Measurements from ENCODE around the genes COL18A1, COL6A1 and LSS.

- PRO-cap, result bidirectional peak, plus-strand start at chr21:45302404, minus-strand start at chr21:45302139
Measured at GRCh38 chr21:45302008-45303062, 14.6 kb upstream of the POFUT2 start.

GRCh38 chr21:45328524-45329256 is 41.0 kb upstream of the POFUT2 start:
- PRO-cap, result no peak

- PRO-cap, result no peak
Measured at GRCh38 chr21:45378051-45378911, 26.7 kb upstream of the COL18A1 start.

DNA sequence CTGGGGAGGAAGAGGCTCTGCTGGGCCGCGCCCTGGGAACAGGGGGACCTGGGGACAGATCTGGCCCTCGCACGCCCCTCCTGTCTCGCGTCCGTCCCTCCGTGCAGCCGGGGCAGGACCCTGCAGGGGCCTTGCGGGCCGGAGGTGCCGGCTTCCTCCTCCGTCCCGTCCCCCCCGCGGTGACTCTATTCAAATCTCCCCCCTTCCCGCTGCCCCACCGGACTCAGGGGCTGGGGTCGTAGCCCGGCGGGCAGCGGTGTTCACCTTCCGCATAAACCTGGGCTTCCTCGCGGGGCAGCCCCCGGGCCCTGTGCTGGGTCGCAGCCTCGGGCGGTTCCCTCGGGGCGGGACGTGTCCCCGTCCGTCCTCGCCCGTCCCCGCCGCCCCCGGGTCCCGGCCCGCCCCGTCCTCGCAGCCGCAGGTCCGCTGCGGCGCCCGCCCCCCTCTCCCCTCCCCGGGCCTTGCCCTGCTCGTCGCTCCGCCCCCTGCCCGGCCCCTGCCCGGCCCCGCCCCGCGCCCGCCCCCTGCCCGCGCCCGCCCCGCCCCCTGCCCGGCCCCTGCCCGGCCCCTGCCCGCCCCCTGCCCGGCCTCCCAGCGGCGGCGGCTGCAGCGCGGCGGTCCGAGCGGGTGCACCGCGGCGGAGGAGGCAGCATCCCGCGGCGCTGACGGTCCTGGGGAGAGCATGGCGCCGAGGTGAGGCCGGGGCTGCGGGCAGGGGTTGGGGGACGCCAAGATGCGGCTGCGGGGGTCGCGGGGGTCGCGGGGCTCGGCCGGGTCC is at the start of gene COL18A1:
Gene COL18A1 (plus strand): TSS at position 617 of the 778 bp plus-strand sequence.
- PRO-cap, result bidirectional peak, plus-strand start at position 617 of the sequence, minus-strand start at position 437 of the sequence

DNA sequence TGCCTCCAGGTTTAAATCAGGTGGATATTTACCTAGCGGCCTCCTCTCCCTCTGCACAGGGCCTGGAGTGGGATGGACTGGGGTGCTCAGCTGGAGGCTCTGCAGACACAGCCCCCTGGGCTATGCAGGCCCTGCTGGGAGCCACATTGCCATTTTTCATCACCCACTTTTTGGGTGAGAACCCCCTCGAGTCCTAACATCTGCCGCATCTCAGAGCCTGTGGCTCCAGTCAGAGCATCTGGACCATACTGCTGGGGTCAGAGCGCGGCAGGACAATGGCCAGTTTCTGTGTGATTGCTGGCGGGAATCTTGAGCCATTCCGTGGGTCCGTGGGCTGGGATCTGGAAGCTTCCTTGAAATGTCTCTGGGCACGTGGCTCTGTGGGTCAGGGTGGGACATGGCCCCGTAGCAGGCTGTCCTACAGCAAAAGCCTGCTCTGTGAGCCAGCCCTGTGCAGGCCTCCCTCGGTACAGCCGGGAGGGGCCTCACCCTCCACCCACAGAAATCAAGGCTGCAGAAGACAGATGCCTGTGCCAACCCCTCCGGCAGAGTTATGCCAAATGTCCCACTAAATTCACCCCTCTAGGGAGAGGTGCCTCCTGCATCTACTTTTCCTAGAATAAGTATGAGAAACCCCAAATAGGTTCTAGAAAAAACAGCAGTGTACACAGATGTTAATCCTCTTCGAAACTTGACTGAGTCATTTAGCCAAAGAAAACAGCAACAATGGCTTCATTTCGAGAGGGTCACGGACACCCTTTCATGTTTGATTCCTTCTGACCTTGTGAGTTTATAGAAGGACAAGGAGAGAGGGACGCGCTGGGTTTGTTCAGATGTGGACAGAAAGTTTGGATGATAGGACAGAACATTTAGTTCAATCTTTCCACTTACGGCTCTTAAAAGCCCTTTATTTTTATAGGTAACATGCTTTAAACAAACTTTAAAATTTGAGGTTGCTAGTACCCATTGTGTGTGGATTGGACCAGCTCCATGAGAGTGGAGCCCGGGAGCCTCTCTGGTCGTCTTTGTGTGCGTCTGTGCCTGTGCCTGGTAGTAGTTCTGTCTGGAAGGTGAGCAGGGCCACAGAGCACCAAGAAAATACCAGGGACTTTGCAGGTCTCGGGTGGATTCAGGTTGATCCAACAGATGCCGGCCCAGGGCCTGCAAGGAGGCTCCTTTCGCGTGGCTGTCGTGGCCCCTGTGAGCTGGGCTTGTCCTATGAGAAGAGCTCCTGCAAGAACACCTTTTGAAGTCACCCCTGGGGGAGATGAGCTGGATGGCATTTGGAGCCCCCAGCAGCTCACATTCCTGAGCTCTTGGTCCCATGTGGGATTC is 27.9 kb downstream of the COL18A1 start:
- PRO-cap, result no peak

DNA sequence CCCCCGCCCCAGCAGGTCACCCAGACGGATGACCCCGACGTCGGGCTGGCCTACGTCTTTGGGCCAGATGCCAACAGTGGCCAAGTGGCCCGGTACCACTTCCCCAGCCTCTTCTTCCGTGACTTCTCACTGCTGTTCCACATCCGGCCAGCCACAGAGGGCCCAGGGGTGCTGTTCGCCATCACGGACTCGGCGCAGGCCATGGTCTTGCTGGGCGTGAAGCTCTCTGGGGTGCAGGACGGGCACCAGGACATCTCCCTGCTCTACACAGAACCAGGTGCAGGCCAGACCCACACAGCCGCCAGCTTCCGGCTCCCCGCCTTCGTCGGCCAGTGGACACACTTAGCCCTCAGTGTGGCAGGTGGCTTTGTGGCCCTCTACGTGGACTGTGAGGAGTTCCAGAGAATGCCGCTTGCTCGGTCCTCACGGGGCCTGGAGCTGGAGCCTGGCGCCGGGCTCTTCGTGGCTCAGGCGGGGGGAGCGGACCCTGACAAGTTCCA is 63.4 kb downstream of the COL18A1 start:
- PRO-cap, result no peak

DNA sequence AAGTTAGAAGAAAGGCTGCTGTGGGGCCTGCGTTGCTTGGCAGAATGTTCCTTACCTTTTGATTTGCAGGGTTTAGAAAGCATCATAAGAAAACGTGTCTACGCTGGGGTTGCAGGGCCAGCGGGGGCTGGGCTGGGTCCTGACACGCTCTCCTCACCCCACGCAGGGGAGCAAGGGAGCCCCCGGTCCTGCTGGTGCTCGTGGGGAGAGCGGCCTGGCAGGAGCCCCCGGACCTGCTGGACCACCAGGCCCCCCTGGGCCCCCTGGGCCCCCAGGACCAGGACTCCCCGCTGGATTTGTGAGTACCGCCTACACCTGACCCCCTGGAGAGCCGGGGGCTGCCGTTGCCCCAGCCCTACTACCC is 55.6 kb downstream of the SLC19A1 start:
- PRO-cap, result no peak

DNA sequence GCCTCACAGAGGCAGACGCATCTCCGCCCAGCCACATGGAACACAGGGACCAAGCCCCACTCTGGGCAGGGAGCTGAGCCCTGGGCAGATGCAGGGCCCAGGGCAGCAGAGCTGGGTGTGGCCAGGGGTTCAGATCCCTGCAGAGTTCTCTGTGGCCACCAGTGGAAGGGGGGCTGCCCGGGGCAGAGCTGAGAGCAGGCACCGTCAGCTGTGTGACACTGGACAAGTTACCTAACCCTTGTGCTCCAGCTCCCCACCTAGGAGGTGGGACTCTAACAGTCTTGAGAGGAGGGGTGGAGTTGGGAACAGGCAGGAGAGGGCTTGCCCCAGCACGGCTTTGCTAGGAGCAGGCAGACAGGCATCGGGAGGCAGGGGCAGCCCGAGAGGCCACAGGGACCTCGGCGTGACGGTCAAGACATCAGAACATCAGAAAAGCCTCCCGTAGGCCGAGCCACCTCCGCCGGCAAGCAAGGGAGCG is 50.4 kb downstream of the SLC19A1 start:
- PRO-cap, result no peak

- PRO-cap, result no peak
Measured at GRCh38 chr21:45534448-45535299, 7.6 kb downstream of the SLC19A1 start.

DNA sequence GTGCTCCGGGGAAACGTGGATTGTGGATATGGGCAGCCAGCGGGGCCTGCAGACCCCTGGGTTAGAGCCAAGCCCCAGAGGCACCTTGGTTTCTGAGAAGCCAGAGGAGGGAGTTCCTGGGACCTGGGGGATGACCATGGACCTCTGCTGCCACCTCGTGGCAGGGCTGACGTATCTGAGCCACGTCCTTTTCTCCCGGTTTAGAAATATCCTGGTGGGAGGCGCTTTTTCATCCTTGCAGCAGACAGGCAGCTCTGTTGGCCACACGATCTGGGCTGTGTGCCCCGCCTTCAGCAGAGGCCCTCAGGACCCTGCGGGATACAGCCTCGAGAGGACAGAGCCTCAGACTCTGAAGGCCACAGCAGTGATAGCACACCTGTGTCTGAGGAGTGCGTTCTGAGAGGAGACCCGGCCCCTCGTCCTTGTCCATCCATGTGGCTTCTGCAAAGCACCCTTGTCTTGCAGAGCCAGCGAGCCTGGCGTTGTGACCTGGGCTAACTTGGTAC is 160.9 kb upstream of the COL6A1 start:
- PRO-cap, result no peak

DNA sequence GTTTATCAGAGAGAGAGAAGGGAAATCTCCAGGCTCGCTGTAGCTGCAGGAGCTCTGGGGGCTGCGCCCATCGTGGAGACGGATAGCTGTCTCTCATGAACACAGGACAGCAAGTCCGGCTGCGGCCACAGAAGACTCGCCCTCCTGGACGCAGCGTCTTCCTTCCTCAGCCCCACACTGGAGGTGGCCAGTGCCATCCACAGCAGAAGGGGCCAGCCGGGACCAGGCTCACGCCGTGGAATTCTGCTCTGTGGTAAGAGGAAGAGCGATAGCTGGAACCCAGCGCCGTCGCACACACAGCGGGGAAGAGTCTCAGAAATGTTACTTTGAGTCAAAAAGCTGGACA is 114.0 kb upstream of the COL6A1 start:
- PRO-cap, result unidirectional peak, minus-strand start at position 245 of the sequence

DNA sequence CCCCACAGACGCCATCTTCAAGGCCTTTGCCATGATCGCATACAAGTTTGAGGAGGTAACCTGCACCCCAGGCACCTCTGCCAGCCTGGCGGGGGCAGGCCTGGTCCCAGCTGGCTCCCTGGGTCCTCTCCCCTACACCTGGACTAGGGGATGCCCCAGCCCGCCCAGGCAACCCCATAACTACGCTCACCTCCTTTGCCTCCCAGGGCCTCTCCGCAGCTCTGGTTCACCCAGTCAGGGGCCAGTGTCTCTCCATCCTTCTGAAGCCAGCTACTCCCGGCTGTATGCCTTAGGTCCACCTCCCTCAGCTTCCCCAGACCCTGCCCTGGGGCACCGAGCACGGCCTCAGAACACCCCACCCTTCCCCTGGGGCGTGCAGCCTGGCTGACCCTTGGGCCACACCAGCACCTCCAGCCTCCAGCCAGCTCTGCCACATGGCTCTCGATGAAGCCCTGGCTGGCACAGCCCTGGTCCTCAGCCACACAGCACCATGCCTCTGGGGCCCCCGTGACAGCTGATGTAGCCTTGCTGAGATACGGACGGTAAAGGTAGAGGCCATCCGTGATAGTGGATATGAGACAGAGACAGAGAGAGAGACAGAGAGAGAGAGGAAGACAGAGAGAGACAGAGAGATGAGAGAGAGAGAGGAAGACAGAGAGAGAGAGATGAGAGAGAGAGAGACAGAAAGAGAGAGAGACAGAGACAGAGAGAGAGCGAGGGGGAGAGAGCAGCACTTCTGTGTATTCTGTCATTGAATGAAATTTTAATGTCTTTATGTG is 80.3 kb upstream of the COL6A1 start:
- PRO-cap, result no peak

- PRO-cap, result bidirectional peak, plus-strand start at chr21:45981770, minus-strand start at chr21:45981527
Measured at GRCh38 chr21:45981637-45982005, at the start of gene COL6A1. COL6A1 (plus strand) TSS chr21:45981770.

- PRO-cap, result no peak
Measured at GRCh38 chr21:46040495-46041067, 57.3 kb upstream of the COL6A2 start.

- PRO-cap, result no peak
Measured at GRCh38 chr21:46129597-46129845, 25.9 kb downstream of the FTCD start.

DNA sequence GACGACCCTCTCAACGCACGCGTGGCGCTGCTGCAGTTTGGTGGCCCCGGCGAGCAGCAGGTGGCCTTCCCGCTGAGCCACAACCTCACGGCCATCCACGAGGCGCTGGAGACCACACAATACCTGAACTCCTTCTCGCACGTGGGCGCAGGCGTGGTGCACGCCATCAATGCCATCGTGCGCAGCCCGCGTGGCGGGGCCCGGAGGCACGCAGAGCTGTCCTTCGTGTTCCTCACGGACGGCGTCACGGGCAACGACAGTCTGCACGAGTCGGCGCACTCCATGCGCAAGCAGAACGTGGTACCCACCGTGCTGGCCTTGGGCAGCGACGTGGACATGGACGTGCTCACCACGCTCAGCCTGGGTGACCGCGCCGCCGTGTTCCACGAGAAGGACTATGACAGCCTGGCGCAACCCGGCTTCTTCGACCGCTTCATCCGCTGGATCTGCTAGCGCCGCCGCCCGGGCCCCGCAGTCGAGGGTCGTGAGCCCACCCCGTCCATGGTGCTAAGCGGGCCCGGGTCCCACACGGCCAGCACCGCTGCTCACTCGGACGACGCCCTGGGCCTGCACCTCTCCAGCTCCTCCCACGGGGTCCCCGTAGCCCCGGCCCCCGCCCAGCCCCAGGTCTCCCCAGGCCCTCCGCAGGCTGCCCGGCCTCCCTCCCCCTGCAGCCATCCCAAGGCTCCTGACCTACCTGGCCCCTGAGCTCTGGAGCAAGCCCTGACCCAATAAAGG is 23.1 kb downstream of the FTCD start:
- PRO-cap, result no peak

DNA sequence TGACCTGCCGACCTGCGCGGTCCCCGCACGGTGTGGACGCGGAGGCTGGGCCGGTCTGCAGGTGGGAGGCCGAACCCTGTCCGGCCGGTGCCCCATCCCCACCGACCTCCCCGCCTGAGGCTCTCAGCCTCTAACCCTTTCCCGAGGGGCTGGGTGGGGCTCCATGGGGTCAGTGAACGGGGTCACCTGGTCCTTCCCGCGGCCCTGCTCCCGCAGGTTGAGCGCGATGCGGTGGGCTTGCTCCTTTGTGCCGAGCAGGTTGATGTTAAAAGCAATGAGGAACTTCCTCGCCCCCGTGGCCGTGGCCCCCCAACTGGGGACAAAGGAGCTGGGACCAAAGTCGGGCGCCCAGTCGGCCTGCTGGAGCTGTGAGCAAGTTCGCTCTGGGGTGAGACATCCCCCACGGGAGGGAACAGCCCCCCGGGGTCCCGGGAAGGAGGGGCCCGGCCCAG is 4.0 kb downstream of the FTCD start:
- PRO-cap, result no peak

GRCh38 chr21:46152340-46152836 is 3.0 kb downstream of the FTCD start:
- PRO-cap, result no peak

- PRO-cap, result no peak
Measured at GRCh38 chr21:46187315-46187903, 3.1 kb upstream of the SPATC1L start.

DNA sequence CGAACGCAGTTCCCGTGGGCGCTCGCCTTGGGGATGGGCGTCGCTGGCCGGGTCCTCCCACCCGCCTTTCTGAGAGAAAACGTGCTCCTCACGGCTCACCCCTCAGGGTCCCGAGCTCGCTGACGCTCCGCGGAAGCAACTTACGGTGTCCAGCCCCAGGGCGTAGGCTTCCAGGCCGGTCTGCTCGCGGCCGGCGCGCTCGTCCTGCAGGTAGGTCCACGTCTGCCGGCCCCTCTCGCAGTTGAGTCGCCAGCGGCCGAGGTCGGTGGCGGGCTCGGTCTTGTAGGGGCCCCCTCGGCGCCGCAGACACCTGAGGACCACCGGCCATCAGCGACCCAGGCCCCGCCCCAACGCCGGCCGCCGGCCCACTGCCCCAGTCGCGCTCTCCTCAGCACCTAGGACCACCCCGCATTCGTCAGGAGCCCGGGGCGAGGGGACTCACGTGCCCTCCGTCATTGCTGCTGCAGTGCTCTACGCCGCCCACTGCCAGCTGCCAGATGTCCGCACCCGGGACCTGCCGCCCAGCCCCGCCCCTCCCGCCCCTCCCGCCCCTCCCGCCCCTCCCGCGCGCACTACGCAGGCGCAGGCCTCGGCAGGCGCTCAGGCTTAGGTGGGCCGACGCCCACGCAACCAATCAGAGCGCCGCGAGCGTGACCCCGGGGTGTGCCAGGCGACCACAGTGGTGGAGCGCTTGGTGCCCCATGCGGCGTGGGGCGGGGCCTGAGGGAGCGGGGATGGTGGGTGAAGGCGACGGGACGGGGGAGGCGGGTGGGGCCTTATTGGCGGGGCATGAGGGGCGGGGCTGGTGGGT is at the start of gene LSS:
Gene LSS (minus strand): TSS at position 485 of the 811 bp plus-strand sequence.
- PRO-cap, result unidirectional peak, minus-strand start at position 370 of the sequence; unidirectional peak, minus-strand start at position 485 of the sequence; unidirectional peak, minus-strand start at position 516 of the sequence; bidirectional peak, plus-strand start outside the sequence, minus-strand start at position 752 of the sequence

All from colic lymph node (tissue), 1 donor.